ENCODE data around the gene ENO2.

DNA sequence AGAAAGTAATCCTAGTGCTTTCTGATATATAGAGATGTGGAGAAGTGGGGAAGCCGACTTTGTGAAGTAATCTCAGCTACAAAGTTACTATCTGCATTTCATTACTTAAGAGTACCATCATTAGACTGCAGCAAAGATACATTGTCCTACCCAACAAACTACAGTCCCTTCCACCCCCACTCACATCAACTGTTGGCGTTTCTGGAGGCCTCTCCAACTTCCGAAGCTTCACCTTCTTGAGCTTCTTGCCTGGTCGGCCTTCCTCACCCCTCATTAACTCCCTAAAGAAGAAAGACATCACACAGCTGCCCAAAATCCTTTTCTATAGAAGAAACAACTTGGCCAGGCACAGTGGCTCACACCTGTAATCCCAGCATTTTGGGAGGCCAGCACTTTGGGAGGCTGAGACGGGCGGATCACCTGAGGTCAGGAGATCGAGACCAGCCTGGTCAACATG lies 12.0 kb downstream of the CHD4 start:
- PRO-cap, result no peak

DNA sequence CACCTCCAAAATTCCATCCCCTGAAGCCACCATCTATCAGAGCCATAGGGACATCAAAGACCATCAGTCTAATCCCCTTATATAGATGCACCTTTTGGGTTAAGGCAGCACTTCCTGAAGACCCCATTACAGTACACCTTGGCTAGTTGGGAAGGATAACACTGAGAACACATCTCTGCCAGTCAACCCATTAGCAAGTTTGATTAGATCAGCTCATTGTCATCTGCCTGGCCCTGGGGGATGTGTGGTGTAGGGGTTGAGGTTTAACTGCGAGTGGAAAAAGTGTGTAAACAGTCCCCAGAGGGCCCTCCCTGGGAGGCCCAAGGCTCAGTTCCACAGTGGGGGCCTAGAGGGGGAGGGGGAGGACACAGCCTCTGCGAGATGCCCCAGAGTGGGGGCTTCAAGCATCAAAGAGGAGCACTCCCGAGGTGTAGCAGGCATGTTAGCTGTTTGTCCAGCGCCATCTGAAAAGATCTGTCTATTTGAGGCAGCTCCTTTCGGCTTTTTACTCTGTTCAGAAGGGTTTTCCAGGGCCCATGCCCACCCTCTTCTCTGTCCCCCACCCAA lies 406 bp downstream of the LPAR5 start:
- PRO-cap, result bidirectional peak, plus-strand start at position 410 of the sequence, minus-strand start at position 201 of the sequence

DNA sequence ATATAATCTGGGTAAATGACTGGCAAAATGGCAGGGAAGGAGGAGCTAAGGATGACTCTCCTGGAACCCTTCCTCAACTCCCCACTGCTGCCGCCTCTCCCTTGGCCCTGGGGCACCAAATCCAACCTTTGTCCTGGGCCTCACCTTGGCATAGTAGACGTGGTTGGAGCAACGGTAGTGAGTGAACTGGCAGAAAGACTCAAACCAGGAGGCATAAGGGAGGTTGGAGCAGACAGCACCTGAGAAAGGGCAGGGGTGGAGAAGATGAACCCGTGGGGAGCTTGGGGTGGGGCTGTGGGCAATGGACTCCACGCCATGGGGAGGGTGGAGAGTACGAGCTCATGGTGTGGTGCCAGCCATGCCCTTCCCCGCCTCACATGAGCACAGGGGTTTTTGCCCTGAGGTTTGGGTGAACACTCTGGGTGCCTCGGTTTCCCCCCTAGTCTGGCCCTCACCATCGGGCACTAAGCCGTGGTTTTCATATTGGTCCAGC lies 847 bp downstream of the ACRBP start:
- PRO-cap, result no peak

- PRO-cap, result no peak
These were observed 481 bp downstream of the ACRBP start for GRCh38 chr12:6646832-6647070.

DNA sequence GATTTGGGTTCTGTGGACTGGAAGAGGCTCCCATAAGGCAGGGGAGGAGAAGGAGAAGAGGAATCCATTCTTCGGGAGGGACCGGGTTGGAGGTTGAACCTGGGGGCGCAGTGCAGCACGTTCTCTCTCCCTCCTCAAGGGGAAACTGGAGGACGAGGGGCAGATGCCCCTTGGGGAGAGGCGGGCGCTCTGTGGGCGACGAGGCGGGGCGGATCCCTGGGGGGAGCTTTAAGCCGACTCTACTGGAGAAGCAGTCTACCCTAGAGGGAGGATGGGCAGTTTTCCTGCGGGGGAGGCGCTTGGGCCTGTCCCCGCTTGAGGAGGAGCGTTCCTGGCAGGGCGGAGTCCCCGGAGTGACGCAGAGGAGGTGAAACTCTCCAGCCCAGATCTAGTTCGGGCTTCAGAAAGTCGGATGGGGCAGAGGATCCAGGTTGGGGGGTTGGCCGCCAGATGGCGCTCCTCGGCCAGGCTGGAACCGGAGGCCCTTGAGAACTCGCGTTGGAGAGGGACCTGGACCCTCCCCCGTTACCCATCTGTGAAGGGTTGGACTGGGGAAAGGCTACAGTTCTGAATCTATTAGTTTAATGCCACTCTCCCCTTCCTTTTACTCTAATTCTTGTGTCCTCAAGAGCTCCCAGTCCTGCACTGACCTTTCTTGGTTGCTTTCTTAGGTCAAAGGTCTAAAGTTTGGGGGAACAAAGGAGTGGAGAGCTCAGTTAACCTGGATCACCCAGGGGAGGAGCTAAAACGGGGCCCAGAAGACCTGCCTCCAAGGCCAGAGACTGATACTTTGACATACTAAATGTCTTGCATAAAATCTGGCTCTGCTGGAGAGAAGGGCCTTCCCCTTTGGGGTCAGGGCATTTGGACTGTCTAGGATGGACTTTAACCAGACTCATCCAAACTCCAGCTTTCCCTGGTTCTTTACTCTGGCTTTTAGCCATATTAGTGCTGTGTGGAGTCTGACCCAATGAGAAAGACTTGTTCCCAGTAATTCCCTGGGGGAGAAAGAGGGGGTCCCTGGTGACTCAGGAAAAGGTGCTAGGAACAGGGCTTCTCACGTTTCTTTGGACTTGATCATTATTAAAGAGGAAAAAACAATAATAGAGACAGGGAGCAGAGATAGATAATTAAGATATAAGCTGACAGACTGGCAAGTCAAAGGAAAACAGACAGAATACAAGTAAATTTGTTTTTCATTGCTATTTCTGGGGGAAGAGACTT lies 797 bp upstream of the MLF2 start:
- PRO-cap, result bidirectional peak, plus-strand start at position 403 of the sequence, minus-strand start at position 147 of the sequence

GRCh38 chr12:6763682-6764908 lies 2.1 kb upstream of the PTMS start:
- PRO-cap, result unidirectional peak, minus-strand start at chr12:6764097

- PRO-cap, result no peak
These were observed 3.4 kb upstream of the GPR162 start for GRCh38 chr12:6818107-6818653.

DNA sequence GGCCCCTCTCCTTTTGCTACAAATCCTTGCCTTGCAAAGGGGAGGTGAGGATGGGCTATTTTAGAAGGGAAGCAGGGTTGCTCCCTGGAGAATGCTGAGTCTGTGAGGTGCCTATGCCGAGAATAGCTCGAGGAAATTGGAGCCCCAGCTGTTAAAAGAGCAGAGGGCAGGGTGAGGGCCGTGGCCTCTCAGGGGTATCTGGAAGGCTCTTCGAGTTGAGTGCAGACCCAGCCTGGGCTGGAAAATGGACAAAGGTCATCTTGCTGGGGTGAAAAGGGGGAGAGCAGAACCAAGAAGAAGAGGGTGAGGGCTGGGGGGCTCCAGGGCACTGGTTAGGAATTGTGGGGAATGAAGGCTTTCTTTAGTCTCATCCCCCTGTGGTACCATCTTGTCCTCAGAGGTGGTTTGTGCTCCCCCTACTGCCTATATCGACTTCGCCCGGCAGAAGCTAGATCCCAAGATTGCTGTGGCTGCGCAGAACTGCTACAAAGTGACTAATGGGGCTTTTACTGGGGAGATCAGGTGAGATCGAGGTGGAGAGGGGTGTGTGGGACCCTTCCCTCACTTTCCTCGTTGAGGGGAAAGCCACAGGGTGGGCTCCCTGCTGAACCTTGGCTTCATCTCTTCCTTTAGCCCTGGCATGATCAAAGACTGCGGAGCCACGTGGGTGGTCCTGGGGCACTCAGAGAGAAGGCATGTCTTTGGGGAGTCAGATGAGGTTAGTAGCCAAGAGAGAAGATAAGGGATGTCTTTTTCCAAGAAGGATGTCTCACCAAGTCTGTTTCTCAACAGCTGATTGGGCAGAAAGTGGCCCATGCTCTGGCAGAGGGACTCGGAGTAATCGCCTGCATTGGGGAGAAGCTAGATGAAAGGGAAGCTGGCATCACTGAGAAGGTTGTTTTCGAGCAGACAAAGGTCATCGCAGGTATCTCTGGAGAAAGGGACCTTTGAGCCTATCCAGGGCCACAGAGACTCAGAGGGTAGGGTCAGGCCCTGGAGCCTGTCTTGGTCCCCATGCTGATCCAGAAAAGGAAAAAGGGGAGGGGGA lies 1.5 kb downstream of the TPI1 start:
- PRO-cap, result no peak

DNA sequence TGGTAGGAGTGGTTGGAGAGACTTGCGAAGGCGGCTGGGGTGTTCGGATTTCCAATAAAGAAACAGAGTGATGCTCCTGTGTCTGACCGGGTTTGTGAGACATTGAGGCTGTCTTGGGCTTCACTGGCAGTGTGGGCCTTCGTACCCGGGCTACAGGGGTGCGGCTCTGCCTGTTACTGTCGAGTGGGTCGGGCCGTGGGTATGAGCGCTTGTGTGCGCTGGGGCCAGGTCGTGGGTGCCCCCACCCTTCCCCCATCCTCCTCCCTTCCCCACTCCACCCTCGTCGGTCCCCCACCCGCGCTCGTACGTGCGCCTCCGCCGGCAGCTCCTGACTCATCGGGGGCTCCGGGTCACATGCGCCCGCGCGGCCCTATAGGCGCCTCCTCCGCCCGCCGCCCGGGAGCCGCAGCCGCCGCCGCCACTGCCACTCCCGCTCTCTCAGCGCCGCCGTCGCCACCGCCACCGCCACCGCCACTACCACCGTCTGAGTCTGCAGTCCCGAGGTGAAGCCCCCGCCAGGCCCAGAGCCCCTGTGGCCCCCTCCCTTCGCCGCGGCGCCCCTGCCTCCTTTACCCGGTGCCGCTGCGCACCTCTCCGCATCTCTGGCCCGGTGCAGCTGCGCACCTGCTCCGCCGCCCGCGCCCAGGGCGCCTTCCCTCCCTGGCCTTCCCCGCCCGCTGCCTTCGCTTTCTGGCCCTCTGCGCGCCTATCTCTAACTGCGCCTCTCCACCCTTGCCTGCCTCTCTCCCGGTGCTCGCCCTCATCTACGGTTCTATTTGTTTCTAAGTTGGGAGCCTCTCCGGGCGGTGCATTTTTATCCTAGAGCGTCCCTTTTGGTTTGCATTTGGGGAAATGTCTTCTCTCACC lies at the start of gene ENO2:
Gene ENO2, plus strand, starts transcription at position 424 of the 867 bp plus-strand sequence.
- PRO-cap, result bidirectional peak, plus-strand start at position 427 of the sequence, minus-strand start at position 330 of the sequence

DNA sequence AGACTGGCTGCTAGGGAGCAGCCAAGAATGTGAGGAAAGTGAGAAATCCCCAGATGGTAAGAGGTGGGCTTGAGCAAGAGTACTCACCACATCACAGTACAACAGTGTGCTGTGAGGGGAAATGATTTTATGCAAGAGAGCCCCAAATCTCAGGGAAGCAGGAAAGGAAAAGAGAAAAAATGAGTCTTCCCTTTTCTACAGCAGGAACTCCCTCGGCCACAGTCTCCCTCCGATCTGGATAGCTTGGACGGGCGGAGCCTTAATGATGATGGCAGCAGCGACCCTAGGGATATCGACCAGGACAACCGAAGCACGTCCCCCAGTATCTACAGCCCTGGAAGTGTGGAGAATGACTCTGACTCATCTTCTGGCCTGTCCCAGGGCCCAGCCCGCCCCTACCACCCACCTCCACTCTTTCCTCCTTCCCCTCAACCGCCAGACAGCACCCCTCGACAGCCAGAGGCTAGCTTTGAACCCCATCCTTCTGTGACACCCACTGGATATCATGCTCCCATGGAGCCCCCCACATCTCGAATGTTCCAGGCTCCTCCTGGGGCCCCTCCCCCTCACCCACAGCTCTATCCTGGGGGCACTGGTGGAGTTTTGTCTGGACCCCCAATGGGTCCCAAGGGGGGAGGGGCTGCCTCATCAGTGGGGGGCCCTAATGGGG lies 7.7 kb downstream of the ATN1 start:
- PRO-cap, result no peak

DNA sequence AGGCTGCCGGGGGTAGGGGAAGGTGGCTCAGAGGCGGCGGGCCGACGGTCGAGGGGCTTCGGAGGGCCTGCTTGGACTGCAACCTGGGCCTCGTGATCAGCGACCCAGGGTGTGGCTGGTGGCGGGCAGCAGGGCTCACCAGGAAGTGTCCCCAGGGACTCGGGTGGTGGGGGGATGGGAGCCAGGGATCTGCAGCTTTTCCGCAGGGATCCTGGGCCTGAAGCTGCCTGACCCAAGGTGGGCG lies 7.1 kb downstream of the PHB2 start:
- PRO-cap, result bidirectional peak, plus-strand start outside the sequence, minus-strand start at position 150 of the sequence

DNA sequence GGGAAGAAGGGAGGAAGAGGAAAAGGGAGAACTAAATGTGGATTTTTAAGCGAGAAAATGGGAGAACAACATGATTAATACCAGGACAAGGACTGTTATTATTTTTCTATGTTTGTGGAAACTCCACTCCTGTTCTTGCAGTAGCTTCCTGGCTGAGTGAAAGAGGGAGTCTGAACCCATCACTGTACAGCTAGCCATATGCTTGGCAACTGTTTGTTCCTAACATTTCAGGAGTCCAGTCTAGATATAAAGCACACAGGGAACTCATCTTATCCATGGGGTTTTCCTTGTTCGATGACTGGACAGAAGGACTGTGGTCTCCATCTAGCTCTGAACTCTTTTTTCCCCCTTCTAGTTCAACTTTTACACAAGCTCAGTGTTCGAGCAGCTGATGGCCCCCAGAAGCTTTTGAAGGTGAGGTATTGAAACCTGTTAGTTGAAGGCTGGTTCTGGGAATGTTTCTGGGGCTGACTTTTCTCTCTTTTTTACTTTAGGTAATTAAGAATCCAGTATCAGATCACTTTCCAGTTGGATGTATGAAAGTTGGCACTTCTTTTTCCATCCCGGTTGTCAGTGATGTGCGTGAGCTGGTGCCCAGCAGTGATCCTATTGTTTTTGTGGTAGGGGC lies 4.1 kb downstream of the EMG1 start:
- PRO-cap, result no peak

DNA sequence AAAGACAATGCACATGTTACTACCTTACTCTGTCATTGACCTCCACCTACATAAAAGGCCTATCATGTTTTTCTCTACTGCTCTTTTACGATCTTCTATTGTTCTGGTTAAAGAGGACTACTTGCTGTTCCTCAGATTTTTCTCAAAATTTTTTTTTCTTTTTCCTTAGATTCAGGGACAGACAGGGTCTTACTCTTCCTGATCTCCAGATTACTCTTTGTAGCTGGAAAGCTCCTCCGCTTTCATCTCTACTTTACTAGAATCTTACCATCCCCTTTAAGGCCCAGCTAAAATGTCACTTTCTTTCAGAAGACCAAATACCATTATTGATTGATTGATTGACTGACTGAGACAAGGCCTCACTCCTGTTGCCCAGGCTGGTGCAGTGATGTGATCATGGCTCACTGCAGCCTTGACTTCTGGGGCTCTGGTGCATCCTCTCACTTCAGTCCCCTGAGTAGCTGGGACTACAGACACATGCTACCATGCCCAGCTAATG lies 8.1 kb downstream of the LPCAT3 start:
- PRO-cap, result no peak

- PRO-cap, result no peak
These were observed 19.8 kb upstream of the LPCAT3 start for GRCh38 chr12:7038001-7038646.

DNA sequence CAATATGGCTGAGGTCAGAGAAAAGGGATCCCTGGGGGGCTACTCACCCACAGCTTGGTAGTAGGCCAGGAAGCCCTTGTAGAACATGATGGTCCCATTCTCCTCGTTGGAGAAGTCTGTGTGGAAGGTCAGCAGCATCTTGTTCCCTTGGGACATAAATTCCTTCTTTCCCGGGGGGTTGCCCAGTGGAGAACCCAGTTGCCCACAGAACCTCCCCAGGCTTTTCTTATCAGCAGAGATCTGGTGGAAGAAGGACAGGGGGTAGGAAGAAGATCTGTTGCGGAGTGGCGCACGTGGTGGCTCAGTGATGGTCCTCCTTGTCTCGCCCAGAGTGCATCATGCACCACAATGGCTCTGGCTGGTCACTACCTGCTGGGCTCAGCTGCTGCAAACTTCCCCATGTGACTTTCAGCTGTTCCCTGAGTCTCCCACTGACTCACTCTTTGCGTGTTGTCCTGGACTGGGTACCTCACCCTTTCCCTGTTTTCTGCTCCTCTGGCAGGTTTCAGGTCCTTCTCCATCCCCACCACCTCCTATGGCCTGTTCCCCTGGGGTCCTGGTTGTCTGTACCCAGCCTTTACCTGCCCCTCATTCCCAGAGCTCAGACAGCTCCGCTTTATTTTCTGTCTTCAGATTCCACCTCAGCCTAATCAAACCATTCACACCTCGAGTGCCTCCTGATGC lies 2.1 kb downstream of the C1R start:
- PRO-cap, result unidirectional peak, plus-strand start at position 446 of the sequence

DNA sequence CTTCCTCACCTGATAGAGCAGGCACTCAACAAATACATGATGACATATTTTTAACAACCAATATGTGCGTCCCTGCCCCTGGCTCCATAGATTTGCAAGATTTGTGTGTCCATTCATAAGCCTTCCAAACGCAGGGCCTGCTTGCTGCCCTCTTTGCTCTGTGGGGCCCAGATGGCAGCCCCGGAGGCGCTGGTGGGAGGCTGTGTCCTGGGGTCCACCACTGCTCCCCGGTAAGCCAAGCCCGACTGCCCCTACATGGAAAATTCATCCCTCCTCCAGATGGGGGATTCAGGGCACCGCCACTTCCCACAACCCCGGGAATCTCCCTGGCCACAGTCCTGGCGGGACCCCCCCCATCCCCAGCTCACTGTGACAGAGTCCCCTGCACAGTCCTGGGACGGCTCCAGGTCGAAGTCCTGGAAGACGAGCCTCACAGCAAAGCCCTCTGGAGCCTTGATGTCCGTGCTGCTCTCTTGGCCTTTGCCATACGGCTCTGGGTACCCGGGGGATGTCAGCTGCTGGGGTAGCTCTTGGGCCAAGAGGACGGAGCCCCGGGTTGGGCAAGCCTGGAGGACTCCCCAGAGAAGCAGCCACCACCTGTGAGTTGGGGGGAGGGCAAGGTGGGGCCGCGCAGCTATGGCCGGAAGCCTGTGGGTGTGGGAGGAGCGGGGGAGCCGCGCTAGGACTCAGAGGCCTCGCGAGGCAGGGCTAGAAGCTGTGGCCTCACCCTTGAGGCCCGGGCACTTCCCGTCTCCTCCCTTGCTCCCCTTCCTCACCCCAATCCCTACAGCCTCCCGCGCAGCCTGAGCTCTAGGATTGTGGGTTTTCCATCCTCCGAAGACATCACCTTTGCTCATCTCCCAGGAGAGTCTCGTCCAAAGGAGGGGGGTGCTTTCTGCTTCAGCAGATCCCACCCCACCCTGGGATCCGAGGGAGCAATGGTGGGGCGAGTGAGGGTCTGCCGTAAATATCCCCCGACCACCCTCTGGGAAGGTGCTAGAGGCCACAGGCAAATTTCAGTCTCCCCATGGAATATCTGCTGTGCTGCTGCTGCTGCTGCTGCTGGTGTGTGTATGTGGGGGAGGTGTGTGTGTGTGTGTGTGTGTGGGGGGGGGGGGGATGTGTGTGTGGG lies 765 bp downstream of the C1RL start:
- PRO-cap, result bidirectional peak, plus-strand start at position 689 of the sequence, minus-strand start at position 495 of the sequence

DNA sequence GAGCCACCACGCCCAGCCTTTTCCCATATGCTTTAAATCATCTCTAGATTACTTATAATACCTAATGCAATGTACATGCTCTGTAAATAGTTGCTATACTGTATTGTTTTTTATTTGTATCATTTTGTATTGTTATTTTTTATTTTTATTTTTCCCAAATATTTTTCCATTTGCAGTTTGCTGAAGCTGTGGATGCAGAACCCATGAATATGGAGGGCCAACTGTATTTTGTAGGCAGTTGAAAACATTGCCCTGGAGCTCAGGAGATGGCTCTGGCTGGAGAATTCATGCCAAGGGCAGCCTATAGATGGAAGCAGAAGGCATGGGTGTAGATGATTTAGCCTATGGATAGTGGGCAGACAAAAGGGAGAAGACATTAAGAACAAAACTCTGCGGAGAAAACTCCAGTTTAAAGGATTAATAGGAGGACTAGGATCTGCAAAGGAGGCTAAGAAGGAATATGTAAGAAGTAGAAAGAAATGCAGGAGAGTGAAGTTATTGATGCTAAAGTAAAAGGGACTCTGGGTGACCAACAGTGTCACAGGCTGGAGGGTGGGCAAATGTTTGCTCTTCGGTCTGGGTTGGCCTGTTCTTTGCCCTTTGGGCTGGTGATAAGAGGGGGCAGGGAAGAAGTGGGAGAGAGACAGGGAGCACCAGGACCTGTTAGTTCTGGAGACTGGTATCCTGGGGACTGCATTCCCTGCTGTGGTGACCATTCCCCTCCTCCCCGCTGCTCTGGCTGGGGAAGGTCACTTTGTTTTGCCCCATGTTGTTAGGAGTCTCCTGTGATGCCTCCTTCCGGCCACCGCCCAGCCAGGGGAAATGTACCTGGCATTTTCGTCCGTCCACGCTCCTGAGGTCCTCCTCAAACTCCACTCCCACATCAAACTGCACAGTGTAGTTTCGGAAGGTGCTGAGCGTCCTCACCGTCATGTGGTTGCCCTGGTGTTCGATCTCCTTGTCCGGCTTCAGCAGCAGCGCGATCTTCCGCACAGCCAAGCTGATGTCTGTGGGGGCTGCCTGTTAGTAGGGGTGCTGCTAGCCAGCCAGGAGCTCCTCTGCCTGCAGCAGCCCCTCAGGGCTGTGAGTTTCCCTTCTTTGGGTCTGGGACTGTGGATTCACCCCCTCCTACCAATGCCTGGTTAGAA lies 903 bp downstream of the RBP5 start:
- PRO-cap, result no peak

DNA sequence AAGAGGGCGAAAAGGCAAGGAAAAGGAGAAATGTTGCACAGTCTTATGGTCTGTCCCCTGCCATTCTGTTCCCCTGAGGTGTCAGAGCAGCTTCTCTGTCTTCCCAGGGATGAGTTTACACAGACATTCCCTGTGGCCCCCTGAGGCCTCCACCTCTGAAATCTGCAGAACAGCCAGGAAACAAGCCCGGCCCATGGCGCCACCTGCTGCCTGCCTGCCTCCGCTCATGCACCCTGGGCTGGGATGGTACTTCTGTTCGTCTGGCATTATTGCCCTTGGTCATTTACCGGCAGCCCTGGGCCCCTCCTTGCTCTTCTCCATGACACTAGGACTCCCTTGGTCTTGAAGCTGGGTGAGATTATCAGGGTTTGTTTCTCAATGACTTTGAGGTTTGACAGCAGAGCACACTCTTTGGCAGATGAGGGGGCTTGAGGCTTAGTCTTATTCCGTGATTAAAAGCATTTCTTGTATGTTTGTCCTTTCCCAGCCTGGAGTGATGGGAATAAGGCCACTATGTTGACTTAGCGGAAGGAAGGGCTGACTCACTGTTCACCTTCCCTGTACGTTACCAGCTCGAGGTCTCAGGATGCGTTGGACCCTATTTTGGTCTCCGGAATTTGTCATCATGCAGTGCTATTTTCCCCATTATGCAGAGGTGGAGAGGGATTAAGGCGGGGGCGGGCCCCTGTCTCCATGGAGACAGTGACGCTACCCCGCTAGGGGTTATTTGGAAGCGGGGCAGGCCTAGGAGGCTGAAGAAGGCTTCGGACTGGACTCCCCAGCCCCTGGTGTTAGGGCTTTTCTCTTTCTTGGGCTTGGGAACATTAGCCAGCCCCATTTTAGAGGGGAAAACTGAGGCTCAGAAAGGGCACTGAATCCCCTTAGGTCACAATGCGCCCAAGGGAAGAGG lies 772 bp upstream of the PEX5 start:
- PRO-cap, result no peak

- PRO-cap, result no peak
These were observed 69.5 kb downstream of the ACSM4 start for GRCh38 chr12:7373335-7373728.

DNA sequence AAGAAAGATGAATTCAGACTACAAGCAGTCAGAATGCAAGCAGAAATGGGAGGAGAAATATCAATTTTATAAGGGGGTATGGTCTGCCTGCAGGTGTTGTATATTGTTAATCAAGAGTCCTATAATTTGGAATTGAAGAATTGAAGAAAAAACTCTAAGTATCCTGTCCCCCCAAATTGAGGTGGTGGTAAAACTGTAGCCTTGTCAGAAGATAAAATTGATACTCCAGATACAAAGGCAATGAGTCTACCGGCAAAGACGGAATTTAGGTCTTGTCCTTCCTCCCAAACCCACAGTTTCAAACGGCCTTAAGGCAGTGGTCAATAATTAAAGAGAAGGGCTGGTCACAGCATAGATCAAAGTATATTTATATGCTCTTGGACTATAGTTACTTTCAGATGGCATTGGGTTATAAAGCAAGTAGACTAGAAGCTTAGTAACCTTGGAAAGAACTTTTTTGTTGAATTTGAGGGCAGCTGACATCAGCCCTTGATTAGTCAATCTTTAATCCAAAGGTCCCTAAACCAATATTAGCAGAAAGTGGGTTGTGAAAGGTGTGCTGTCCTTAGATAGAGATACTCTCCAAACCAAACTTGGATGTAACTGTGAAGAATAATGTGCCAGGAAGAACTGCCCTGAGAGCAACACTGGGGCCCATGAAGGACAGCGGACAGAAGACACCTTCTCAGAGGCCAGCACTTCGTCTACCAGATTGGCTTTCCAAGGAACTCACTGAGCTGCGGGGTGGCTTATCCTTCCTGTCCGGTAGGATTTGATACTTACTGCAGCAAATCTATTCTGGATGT lies 10.7 kb downstream of the CD163 start:
- PRO-cap, result no peak